Thoracic aorta endothelial cell (primary cell): ENCODE data around the gene SNAI1.

DNA sequence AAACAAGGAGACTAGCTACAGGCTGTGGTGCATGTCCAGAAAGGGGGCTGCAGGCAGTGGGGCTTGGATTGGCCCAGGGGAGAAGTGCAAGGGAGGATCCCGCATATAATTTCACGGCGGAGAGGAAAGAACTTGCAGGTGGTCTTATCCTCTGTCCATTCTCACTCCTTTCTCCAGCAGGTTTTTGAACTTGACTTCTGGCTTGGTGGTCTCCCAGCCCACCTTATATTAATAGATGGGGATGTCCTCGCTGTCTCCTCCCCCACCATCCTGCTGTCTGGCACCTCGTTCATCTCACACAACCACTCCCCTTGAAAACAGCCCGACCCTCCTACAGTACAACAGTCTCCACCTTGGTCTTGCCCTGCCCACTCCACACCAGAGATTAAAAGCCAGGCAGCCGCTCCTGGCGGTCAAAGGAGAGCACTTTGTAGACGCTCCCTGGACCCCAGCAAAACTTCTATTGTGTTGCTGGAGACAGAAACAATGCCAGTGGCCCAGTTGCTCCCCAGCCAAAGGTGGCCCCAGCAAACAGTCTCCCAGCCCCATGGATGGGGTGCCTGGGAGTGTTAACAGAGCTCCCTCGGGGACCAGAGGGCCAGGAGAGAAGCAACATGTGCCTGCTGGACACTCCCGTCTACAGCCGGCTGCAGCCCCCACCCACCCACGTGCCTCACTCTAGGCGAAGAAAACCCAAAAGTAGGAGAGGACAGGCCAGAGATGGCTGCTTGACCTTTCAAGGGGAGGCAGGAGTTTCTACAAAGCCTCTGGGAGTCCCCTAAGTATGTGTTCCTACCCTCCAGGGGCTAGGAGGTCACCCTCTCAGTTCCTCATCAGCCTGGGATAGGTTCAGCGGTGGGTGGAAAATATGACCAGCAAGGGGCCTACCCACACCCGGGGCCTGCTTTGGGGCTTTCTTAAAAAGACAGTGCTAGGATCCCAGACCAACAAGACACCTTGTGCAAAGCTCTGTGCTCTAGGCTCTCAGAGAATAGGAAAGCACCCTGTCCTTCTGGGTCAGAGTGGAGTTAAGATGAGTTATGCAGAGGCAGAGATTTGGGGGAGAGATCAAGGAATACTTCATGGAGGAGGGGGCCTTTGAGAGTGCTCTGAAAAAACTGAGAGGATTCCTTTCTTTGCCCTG is 18.8 kb upstream of the PREX1 start:
- CAGE, long polyA plus RNA: no peak

DNA sequence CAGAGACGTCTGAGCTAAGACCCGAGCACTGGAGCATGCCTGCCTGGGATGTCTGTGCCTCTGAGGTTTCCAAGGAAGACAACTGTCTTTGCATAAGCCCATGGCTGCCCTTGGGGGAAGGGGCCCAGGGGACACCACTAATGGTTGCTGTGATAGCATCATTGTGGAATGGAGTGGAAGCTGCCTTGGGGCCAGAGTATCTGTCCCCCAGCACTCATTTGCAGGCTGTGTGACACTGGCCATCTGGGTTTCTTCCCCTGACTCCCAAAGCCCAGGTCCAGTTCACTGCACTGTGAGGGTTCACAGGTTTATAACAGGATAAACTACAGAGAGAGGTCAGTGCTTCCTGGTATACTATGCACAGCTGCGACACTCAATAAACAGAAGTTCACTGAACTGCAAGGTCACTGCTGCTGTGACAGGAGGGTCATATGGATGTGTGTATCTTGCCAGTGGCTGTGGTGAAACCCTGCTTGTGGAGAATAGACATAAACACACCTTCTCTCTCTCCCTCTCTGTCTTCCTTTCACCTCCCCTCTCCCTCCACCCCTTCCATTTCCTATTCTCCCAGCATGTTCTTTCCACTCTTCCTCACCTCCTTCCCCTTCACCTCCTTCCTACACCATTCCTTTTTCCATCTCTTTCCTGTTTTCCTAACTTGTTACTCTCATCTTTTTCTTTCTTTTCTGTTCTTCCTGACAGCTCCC is 1.3 kb upstream of the ARFGEF2 start:
- CAGE, long polyA plus RNA: no peak

DNA sequence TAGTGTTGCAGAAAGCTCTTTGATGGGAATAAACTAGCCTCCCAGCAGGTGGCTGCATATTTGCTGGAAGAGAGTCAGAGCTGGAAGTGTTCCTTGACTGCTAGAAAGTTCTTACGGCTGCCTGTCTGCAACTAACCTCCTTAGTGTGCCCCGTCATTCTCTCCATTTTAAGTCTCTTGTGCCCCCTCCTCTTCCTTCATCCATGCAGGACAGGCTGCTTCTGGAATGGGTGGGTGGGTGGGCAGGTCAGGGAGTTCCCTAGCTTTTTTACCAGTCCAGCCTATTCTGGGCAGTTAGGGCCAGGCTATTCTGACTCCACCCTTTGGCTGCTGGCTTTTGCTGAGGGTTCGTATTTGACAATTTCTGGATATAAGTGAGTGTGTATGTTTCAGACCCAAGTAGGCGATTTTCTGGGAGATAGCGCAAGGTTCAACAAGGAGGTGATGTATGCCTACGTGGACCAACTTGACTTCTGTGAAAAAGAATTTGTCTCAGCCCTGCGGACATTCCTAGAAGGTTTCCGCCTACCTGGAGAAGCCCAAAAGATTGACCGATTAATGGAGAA is 61.0 kb upstream of the CSE1L start:
- CAGE, long polyA plus RNA: no peak

GRCh38 chr20:49046432-49047229 is 519 bp downstream of the CSE1L start:
- CAGE, long polyA plus RNA: no peak

GRCh38 chr20:49099085-49099386 is 52.9 kb downstream of the CSE1L start:
- CAGE, long polyA plus RNA: no peak

GRCh38 chr20:49116924-49117513 is 70.9 kb downstream of the CSE1L start:
- CAGE, long polyA plus RNA: no peak

GRCh38 chr20:49282702-49282998 is 4.8 kb upstream of the ZNFX1 start:
- CAGE, long polyA plus RNA: no peak

GRCh38 chr20:49360399-49360628 is 82.5 kb upstream of the ZNFX1 start:
- CAGE, long polyA plus RNA: no peak

- CAGE, long polyA plus RNA: no peak
Observed at GRCh38 chr20:49567157-49567794, 661 bp downstream of the PTGIS start.

DNA sequence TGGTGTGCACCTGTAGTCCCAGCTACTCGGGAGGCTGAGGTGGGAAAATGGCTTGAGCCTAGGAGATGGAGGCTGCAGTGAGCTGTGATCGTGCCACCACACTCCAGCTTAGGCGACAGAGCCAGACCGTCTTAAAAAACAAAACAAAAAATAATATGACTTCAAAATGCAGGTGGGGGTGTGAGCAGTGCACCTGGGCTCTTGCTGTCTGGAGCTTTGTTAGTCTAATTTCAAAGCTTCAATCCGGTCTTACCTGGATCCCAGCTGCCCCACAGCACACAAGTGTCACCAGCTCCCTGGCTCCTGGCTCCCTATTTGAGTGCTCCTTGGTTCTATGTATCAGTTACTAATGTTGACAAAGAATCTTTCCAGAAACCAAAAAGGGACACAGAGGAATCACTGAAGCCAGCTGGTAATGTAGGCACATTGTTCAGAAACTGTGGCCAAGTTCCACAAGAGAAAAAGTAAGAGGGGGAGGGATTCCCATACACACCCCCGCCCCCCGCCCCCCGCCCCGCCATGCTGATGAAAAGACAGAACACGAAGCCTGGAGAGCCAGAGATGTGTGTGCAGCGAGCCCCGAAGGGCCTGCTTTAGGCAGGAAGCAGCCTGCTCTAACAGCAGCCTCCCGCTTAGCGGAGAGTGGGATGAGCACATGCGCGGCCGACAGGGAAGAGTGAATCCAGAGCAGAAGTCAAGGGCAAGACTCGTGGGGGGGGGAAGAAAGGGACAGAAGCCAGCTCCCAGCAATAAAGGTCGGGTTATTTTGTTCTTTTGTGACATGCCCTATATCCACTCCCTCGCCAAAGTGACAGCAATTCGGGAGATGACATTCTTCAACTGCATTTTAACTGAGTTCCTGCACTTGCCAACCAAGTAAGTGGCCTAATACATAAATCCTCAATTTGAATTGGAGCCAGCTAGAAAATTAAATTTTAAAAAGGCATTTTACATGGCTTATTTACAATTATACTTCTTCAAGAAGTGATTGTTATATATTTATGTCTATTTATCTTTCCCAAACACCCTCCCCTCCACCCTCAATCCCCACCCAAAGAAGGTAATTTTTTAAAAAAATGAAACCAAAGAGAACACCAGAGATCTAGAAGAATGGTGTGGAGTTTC is 67.2 kb upstream of the PTGIS start:
- CAGE, long polyA plus RNA: no peak

DNA sequence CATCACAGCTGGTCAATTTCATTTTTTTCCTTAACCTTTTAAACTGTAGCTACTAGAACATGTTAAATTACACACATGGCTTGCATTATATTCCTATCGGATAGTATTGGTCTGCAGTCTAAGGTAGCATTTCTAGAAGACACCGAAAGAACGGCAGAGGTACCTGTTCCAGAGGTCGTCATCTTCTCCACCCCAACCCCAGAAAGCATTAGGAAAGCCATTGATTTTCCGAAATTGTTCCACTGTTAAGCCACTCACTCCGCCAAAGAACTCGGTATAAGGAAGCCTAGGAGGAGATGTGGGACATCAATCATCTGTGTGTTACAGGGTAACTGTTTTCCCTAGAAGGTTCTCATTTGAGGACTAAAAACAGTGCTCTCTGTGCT is 71.6 kb upstream of the PTGIS start:
- CAGE, long polyA plus RNA: no peak

GRCh38 chr20:49711677-49712505 is 1.8 kb downstream of the B4GALT5 start:
- CAGE, long polyA plus RNA: no peak

- CAGE, long polyA plus RNA: no peak
Observed at GRCh38 chr20:49794840-49795412, 17.7 kb upstream of the SLC9A8 start.

GRCh38 chr20:49942547-49942920 is 6.3 kb downstream of the RNF114 start:
- CAGE, long polyA plus RNA: no peak

DNA sequence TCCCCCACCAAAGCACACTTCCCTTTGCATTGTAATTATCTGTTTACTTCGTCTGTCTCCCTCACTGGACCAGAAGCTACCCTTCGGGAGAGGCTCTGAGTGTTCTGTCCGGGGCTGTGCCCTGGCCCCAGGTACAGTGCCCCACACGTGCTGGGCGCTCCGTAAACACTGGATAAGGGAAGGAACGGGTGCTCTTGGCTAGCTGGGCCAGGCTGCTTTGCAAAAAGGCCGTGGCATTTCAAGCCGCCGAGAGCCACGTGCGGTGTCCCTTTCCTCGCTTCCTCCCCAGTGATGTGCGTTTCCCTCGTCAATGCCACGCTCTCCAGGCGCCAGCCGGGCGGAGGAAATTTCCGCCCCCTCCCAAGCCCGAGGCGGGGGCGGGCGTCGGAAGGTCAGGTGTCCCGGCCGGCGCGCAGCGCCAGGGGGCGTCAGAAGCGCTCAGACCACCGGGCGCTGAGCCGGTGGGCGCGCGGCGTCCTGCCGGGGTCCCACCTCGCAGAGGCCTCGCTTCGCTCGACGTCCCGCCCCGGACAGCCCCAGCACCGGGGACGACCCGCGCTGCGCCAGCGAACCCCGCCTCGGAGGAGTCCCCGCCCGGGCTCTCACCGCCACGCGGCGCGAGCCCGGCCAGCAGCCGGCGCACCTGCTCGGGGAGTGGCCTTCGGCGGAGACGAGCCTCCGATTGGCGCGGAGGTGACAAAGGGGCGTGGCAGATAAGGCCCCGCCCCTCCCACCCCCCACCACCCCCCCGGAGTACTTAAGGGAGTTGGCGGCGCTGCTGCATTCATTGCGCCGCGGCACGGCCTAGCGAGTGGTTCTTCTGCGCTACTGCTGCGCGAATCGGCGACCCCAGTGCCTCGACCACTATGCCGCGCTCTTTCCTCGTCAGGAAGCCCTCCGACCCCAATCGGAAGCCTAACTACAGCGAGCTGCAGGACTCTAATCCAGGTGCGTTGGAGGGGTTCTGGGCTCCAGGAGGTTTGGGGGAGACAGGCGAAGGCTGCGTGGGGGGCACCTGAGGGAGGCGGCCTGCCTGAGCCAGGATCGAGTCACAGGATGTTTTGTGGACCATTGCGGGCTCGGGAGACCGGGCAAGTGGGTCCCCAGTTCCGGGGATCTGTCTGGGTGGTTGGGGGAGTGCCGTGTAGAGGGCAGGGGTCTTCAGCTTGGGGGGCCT is at the start of gene SNAI1:
Gene SNAI1 (plus strand): TSS at position 787 of the 1,177 bp plus-strand sequence.
- CAGE, long polyA plus RNA: no peak

DNA sequence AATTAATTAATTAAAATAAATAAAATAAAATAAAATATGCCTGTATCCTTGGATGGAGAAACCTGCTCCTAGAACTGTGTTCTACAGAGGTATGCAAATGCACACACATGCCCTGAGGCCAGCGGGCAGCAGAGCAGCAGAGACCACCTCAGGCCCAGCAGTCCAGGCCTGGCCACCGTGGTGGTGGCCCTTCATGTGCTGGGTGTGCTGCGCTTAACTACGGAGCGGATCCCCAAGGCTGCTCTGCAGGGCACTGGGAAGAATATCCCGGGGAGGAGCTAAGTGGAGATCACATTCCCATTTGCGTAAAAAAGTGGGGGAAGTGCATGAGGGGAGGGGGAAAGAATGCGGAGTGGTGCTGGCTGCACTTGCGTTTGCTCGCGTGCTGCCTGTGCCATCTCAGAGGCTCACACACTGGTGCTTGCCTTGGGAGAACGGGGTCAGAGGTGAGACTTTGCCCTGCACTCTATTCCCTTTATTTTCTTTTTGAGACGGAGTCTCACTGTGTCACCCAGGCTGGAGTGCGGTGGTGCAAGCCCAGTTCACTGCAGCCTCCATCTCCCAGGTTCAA is 37.4 kb downstream of the UBE2V1 start:
- CAGE, long polyA plus RNA: no peak

GRCh38 chr20:50146519-50147902 is 6.5 kb downstream of the PEDS1 start:
- CAGE, long polyA plus RNA: no peak

DNA sequence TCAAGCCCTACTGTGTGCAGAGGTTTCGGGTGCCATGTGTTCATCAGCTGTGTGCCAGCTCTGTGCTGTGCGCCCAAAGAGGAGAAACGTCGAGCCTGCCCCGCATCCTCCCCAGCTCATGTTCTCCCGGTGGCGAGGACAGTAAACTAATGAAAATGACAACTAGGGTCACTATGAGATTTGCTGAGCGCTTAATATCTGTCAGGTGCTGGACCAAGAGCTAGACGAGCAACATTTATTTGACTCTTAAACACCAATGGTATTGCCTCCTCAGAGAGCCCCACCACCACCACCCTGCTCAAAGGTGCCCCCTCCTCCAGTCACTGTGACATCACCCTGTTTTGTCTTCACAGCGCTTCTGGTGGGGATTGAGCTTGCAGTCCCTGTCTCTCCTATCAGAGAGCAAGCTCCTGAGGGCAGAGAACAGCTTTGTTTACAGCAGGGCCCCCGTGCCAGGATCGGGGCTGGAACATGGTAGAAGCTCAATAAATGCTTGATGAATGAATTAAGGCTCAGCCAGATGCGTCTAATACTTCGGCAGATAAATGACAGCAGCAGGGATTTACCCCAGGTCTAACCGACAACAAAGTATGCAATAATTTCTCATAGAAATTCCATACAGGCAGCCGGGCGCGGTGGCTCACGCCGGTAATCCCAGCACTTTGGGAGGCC is 806 bp upstream of the PEDS1 start:
- CAGE, long polyA plus RNA: no peak

DNA sequence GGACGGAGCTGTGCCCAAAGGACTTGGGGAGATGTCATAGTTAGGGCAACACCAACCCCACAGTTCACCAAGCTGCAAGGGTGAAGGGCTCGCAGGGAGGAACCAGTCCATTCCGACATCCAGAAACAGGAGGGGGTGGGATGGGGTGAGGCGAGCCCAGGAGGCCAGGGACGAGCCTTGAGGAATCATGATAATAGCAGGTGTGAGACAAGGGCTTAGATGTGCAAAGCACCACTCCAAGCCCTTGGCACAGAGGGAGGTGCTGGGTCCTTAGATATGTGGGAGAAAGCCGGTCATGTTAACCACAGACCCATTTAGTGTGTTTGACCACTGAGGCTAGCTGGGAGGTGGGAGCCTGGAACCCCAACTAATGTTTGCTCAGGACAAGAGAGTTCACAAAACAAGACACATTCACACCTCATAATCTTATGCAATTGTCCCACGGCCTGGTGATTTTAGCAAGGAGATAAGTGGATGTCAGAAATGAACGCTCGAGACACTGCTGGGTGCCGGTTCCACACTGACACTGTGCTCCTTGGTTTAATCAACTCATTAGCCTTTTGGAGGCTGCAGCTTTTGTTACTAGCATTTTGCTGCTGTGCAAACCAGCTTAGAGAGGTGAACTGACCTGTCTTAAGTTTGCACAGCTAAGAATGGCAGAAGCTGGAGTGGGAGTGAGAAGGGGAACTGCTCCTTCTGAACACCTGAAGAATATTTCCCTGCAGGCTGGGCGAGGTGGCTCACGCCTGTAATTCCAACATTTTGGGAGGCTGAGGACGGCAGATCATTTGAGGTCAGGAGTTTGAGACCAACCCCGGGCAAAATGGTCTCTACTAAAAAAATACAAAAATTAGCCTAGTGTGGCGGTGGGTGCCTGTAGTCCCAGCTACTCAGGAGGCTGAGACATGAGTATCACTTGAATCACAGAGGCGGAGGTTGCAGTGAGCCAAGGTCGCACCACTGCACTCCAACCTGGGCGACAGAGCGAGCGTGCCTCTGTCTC is 4.7 kb downstream of the CEBPB start:
- CAGE, long polyA plus RNA: no peak

DNA sequence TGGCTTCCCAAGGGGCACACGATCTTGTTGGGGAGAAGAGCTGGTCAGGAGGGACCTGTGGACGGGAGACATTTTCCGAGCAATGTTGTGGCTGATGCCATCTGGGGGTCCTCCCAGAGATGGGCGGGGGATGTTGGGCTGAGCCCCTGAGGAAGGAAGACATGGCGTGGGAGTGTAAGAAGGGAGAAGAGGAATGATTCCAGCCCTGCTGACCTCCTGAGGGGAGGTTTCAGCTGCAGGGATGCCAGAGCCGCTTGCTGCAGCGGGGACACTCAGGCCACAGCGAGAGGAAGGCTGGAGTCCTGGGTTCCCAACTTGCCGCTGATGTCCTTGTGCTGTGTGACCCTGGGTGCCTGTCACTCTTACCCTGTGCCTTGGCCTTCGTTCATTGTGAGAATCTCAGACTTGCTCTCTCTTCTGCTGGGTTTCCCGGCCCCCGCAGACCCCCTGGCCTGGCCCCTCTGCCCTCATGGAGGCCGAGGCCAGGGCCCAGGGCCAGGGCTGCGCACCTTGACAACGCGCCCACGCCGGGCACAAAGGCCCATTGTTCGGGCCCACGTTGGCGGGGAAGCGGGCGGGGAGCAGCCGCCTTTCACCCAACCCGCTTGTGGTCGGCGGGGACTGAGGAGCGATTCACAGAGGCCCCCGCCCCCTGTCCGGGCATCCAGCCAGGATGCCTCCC is 52.2 kb downstream of the CEBPB start:
- CAGE, long polyA plus RNA: no peak